Umbilical cord (tissue), 2 donors: ENCODE data around the genes IGFBPL1 and ZNG1F.

DNA sequence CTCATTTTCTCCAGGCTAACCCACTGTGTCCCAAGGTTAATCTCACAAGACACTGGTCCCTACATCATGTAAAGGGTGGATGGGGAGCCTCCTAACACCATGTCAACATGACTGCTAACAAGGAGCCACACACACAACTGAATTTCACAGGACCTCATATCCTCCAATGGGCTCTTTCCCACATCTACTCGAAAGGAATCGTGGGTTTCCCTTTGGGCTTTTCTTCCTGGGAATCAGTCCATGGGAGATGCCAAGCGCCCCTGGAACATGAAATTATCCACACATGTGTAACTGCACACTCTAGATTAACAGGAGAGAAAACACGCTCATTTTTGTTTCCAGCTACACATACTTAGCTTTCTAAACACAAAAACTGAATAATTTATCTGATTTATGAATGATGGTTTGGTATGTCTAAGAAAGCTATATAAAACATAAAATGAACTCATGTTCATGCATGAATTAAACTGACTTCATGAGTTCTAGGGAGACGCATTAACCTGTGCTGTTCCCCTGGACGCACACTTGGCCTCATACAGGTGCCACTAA is 16.2 kb downstream of the GRHPR start:
- RAMPAGE, long total RNA, result no peak

DNA sequence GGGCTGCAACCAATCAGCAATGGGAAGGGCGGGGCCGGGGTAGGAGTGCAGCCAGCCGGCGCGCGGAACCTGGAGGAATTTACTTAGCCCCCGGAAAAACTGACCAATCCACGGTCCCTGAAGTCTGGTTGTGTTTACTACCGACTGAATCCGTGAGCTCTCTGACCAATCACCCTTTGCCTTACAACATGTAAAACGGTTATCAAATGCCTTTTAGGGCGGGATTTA is 160 bp upstream of the ZBTB5 start:
- RAMPAGE, long total RNA, result no peak

GRCh38 chr9:37502422-37502674 is 16.6 kb downstream of the POLR1E start:
- RAMPAGE, long total RNA, result no peak

GRCh38 chr9:37916213-37917016 is 12.5 kb upstream of the SLC25A51 start:
- RAMPAGE, long total RNA, result no peak

- RAMPAGE, long total RNA, result no peak
Measured at GRCh38 chr9:37963963-37964814, 60.3 kb upstream of the SLC25A51 start.

DNA sequence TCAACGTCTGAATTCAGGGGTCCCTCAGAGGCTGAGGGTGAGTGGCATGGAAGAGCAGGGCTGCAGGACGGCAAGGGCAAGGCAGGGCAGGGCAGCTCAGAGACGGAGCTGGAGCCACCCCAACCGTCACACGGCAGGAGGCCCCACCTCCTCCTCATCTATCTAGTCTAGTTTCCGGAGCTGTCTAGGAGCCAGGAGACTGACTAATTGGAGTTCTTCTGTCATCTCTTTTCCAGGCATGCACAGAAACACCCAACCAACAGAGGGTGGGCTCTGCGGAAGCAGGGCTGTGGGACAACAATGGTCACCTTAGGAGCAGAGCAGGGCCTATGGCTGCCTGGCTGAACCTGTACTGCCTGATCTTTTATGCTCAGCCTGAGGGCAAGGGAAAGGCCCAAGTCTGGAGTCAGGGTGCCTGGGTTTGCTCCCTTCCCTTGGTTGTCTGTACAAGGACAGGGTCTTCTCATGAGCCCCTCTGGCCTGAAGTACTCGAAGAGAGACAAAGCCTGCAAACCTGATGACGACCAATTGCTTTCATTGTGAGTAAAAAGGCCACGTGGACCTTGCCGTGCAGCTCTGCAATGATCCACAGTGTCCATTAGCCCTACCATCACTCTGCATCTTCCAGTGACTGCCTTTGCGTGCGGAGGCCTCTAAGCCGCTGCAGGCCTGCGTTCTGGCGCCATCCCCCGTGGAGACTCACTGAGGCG is 81.1 kb upstream of the SLC25A51 start:
- RAMPAGE, long total RNA, result no peak

- RAMPAGE, long total RNA, result no peak
Measured at GRCh38 chr9:38008020-38008725, 60.9 kb downstream of the SHB start.

- RAMPAGE, long total RNA, result no peak
Measured at GRCh38 chr9:38010539-38010890, 58.5 kb downstream of the SHB start.

GRCh38 chr9:38025694-38026800 is 43.0 kb downstream of the SHB start:
- RAMPAGE, long total RNA, result no peak

DNA sequence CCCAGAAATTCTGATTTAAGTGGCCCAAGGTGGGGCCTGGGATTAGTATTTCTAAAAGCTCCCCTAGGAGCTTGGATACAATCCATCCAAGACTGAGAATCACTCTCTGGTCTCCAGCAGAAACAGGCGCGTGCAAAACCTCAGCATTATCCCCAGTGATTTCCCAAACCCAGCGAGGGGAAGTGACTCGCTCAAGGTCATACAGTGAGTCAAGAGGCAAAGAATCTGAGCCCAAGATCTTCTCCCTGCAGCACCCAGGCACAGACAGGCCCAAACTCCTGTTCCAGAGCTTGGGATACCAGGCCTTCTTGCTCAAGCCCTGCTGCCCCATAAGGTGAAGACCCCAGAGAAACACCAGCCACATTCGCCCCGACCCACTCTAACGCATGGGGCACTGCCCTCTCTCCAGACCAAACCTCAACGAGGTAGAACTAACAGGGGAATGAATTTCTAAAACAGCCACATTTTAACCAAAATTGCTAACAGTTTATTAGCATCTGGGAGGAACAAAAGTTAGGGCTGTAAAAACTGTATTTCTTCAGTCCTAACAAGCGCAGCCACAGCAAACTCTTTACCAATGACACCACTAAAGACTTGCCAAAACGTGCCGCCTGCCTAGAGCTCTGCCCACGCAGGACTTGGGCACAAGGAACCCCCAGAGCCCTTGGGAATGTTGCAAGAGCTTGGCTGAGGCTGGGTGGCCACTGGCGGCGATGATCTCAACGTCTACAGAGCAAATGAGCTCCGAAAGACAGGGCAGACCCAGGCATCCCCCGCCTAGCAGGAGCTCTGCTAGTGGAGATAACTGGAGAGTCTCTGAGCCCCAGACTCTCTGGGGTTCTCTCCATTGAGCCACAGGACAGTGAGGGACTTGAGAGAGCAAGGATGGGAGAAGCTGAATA is 32.9 kb downstream of the SHB start:
- RAMPAGE, long total RNA, result no peak

- RAMPAGE, long total RNA, result no peak
Measured at GRCh38 chr9:38063912-38064650, 4.9 kb downstream of the SHB start.

GRCh38 chr9:38068006-38068953 is 747 bp downstream of the SHB start:
- RAMPAGE, long total RNA, result no peak

DNA sequence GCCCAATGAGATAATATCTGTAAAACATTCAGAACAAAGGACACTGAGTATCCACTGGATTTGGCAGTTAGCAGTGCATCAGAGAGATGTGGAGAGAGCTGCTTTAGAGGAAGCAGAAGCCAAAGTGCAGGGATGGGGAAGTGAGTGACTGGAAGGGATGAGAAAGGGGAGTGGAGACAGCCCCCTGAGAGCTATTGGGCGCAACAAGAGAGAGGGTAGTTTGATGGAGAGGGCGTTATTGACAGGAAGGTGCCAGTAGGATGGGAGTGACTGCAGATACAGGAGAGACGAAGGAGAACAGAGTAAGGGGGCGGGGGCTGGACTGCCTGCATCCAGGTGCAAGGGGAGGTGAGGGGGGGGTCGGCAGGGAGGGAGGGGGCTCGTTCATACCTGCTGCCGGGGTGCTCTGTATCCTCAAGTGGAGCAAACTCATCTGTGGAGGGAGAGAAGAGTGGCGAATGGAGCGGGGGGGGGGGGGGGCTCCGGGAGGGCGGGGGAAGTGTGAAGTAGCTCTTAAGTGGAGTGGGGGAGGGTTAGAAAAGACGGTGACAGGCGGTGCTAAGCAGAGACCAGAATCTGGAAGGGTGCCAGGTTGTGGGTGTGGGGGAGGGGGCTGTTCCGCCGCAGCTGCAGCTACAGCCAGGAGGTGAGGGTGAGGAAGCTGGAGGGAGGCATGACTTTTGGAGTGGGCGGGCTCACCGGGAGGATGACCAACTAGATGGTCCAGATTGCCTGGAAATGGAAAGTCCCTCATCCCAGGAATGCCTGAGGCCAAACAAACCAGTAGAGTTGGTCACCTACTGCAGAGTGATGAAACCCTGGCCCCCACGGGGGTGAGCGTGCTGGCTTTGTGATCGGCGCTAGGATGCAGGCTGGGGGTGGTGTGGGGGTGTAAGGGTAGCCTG is 157.8 kb upstream of the SHB start:
- RAMPAGE, long total RNA, result no peak

DNA sequence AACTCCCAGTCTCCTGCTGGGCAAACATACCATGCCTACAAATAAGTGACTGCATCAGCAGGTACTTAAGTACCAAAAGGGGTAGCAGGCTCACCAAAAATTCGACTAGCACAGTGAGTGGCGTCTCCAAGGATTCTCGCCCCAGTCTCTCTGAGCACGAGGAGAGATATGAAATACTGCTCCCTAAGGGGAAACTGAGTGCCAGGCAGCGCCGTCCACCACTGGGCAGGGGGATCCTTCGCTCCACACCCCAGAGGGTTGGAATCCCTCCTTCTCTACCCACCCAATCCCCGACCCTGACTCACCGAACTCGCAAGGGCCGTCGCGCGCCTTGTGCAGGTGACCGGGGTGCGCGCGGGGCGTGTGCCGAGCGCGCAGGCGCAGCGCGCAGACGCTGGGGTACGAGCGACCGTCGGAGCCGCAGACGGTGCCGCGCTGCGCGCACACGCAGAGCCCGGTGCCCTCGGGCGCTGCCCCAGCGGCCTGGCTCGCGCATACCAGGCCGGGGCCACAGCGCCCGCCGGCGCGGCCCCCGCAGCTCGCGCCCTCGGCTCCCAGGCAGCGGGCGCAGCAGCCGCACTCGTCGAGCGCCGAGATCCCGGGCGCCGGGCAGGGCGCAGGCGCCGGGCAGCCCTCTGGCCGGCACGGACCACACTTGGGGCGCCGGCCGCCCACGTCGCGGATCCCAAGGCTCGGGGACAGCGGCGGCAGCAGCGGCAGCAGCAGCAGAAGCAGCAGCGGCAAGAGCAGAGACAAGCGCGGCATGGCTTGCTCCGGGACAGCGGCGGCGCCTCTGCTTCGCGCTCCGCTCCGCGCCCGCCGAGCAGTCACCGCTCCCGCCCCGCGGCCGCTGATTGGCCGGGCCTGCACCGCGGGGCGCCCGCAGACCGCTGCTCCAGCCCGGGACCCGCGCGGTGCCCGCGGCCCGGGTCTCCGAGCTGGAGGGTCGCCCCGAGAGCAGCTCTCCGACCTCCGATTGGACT is at the start of gene IGFBPL1:
IGFBPL1 (minus strand) TSS at position 795 of the 983 bp plus-strand sequence.
- RAMPAGE, long total RNA, result no peak

DNA sequence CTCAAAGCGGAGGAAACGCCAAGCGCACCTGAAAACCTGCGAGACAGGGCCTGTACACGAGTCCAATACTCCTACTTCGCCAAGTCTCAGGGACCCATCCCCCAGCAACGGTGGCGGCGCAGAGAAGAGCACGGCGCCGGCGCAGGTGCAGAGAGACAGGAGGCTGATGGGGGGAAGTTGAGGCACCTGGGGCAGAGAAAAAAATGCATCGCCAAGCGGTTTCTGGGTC is 751.8 kb downstream of the SPATA31A1 start:
- RAMPAGE, long total RNA, result no peak

DNA sequence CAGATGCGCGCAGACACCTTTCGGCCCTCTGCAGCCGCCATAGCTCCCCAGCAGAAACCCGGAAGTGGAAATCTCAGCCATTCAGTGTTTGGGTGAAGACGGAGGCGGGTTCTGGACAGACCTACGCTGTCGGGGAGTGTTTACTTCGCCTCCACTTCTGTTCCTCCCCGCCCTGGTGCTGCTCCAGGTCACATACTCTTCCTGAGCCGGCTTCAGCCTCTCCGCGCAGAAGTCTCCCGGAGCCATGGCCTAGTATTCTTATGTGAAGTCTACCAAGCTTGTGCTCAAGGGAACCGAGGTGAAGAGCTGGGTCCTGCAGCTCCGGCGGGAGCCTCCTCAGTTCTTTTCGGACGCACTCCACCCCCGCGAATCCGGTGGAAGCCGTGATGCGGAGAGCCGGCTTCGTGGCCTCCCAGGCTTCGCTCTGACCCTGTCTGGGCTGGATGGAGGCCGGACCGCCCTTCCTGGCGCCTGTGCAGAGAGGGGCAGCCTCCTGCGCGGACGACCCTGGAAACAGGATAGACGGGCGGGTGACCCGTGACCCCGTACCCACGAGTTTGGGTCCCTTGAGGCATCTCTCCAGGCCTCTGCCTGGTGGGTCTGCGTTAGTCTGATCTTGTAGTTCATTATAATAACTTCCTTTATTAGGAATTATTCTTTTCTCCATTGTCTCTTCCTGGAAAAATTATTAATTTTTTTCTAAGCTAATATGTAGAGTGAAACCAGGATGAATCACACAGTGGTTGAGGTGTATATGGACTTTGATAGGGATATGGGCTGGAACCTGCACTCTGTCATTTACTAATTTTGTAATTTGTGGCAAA is 136.1 kb downstream of the FOXD4L6 start:
- RAMPAGE, long total RNA, result start-site peak on the plus strand centred at position 97 of the sequence, 36 bp wide, 50 and 12 reads in 2 replicates

DNA sequence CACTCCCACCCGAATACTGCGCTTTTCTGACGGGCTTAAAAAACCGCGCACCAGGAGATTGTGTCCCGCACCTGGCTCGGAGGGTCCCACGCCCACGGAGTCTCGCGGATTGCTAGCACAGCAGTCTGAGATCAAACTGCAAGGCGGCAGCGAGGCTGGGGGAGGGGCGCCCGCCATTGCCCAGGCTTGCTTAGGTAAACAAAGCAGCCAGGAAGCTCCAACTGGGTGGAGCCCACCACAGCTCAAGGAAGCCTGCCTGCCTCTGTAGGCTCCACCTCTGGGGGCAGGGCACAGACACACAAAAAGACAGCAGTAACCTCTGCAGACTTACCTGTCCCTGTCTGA is 21.7 kb upstream of the FOXD4L6 start:
- RAMPAGE, long total RNA, result no peak

DNA sequence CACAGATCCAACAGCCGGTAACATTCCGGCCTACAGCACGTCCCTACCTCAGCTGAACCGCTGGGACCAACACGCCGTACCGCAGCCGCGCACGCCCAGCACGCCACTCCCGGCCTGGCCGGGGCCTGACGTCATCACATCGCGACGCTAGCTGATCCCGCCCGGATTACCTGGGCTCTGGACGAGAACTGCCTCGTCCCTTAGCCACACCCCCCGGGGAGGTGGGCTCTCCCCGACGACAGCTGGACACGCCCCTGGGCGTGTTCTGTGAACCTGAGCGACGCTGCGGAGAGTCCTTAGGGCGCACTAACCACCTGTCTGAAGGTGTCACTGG is at the start of gene ZNG1F:
ZNG1F (minus strand) TSS at position 83 of the 334 bp plus-strand sequence.
- RAMPAGE, long total RNA, result no peak

- RAMPAGE, long total RNA, result no peak
Measured at GRCh38 chr9:41272779-41273564, 83.9 kb upstream of the ZNG1F start.

GRCh38 chr9:41358192-41358618 is 169.1 kb upstream of the ZNG1F start:
- RAMPAGE, long total RNA, result no peak